ENCODE measurements around a stretch of chr6.

DNA sequence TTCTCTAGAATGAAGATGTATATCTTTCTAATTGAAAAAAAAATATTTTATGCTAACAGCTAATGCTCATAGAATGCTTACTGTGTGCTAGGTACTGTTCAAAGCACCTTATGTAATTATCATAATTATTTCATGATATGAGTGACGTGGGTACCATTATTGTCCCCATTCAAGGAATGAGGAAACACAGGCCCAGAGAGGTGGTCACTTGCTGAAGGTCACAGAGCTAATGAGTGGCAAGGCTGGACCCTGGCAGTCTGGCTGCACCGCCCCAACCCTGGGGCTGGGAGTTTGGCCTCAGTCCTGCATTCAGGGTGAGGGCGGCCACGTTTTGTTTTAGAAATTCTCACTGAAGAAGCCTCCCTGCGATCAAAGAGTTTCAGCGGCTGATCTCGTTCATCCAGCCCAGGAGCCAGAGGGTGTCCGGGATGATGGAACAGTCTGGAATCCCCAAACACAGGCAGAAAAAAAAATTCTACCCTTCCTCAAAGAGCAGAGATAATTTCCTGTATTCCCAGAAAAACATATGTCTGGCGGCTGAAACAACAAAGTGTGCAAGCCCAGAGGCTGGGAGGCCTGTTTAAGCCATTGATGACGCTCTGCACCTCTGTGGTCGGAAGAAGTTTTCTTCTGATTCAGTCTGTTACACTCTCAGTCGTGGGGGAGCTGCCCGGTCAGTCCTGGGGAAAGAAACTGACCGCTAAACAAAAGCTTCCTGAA lies 37.2 kb downstream of the TFEB start:
- RRBS = no CpG with 5 or more reads among the region's 14 CpGs

GRCh38 chr6:41710576-41711287 lies 24.7 kb downstream of the TFEB start:
- RRBS = no CpG with 5 or more reads among the region's 4 CpGs

GRCh38 chr6:41741632-41742267 lies 5.4 kb downstream of the PGC start:
- RRBS = no CpG with 5 or more reads among the region's 13 CpGs

DNA sequence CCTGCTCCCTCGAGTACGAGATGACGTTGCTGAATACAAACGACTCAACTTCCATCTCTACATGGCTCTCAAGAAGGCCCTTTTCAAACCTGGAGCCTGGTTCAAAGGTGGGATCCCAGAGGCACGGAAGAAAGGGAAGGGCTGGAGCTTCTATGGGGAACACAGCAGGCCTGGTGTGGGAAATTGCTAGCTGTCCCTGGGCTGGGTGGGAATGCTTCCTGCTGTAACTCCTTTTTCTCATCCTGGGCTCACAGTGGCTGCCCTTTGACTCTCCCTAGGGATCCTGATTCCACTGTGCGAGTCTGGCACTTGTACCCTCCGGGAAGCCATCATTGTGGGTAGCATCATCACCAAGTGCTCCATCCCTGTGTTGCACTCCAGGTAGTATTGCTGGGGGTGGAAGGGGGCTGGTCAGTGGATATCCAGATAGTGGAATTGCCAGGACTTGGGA lies 10.1 kb downstream of the CCND3 start:
- RRBS = no CpG with 5 or more reads among the region's 7 CpGs

- RRBS = no CpG with 5 or more reads among the region's 12 CpGs
Measured at GRCh38 chr6:42025311-42025919, 24.9 kb upstream of the TAF8 start.

GRCh38 chr6:42046552-42047279 lies 3.6 kb upstream of the TAF8 start:
- RRBS = no CpG with 5 or more reads among the region's 11 CpGs

GRCh38 chr6:42105995-42106377 lies 36.4 kb downstream of the C6orf132 start:
- RRBS = no CpG with 5 or more reads among the region's 6 CpGs

GRCh38 chr6:42251906-42252273 lies 34.2 kb upstream of the MRPS10 start:
- RRBS = no CpG with 5 or more reads among the region's 5 CpGs

- RRBS = no CpG with 5 or more reads among the region's 7 CpGs
Measured at GRCh38 chr6:42335543-42336139, 116.1 kb downstream of the TRERF1 start.

- RRBS = no CpG with 5 or more reads among the region's 10 CpGs
Measured at GRCh38 chr6:42440726-42441456, 10.8 kb downstream of the TRERF1 start.

DNA sequence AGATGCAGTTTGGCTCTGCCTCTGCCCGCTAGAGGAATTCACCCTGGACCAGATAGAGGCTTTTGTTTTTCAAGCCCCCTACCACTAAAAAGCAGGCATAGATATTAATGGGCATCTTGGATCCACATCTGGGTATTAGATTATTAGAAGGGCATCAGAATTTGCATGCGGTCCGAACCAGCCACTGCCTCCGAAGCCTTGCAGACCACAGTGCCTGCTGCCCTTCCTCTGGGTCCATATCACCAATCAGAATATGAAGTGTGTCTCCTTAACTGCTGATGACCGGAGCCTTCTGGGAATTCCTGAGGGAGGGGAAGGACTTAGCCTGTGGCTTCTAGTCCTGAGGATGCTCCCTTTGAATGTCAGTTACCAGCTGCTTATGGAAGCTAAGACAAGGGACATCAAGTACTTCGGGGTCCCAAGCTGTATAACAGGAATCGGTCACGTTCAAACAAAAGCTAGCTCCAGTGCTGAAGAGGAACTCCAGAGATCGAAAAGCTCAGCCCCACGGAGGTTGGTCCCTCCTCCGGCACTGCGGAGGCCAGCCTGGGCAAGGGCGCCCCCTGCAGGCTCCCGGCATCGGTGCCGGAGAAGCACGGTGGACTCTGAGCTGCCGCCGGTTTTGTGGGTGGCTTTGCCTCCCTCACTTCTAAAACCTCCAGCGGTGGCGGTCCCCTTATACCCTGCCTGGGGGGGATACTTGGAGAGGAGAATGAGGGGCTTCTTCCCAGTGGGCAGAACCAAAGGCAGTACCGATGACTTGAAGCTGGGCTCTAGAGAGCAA lies 16.4 kb upstream of the UBR2 start:
- RRBS = under 1% methylated on average over 4 of the region's 22 CpGs

DNA sequence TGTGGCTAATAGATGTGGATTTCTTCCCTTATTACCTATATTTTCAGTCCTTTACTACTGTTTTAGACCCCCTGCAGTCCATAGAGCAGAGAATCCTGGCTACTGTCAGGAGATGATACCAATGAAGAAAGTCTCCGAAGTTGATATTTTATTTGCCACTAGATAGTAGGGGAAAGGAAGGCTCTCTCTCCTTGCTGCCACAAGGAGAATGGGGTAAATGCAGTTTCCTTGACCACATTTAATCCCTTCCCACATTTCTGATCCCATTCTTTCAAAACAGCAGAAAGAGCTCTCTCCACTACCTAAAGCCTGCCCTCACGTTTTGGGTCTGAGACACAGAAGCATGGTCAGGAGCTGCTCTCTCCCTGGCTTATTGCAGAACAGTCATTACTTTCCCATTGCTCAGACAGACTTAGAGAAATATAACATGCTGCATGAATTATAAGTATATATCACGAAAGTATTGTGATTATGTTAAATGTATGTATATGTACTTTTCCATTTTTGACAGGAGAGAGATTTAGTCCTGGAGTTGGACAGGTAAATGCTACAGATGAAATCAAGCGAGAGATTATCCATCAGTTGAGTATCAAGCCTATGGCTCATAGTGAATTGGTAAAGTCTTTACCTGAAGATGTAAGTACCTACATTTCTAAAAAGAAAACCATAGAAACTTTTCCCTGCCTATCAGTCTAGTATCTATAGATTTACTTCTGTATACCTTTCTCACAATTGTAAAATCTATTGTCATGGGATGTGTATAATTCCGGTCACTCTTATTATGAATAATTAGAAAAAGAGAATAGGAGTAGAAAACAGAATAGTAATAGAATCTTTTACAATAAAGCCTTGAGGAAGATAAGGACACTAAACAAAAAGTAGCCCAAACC lies 77.2 kb downstream of the PRPH2 start:
- RRBS = no CpG with 5 or more reads among the region's 5 CpGs

DNA sequence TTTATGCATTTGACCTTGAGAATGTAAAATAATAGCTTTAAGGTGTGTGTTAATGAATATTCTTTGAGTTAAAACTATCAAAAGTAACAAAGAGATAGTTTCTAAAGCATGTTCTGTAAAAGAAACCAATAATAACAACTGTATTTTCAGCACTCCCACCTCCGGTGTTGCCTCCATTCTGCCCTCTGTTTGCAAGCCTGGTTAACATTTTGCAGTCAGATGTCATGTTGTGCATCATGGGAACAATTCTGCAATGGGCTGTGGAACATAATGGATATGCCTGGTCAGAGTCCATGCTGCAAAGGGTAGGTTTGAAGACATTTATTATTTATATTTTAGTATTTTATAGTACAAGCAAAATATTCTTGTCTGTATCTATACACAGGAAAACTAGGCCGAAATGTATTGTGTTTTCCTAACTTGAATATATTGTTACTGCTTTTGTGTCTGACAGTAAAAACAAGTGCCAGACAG lies 70.0 kb downstream of the PRPH2 start:
- RRBS = no CpG with 5 or more reads among the region's 2 CpGs

DNA sequence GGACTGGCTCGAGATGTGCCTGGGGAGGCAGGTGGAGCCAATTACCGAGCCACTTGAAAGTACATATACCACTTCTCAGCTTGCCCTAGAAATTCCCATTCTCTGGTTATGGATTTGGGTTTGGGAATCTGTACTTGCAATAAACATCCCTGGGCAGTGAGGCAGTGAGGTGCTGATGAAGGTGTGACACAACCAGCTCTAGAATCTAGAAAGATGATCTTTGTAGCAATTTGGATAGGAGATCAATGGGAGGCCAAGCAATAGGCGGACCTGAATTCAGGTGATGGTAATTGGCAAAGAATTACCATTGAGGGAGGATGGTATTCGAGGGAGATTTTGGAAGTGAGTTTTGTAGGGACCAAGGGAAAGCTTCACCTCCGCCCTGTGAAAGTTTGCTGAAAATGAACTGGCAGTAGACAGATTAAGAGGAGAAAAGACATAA lies 9.3 kb upstream of the BICRAL start:
- RRBS = no CpG with 5 or more reads among the region's 5 CpGs

- RRBS = under 1% methylated on average over 19 of the region's 68 CpGs
Measured at GRCh38 chr6:42783280-42784277, 1.7 kb downstream of the BICRAL start.

GRCh38 chr6:42787574-42788062 lies 5.8 kb downstream of the BICRAL start:
- RRBS = no CpG with 5 or more reads among the region's 4 CpGs

DNA sequence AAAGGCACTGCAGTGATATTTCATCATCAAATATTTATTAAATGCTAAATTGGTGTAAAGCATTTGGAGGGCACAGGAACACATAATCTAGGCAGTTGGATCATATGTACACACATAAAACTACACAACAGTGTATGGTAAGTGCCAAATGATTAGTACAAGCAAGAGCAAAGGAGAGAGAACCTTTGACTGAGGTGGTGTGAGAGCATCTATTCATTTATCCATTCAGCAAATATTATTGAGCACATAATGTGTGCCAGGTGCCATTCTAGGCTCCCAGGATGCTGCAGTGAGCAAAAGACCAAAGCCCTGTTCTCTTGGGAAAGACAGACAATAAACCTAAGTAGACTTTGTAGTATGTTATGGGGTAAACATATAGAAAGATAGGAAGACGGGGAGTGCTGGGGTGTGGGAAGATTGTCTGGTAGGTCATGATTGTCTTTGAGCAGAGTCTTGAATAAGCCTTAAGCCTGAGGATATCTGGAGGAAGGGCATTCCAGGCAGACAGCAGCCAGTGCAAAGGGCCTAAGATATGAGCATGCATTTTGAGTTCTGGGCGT lies 14.1 kb downstream of the BICRAL start:
- RRBS = no CpG with 5 or more reads among the region's 2 CpGs

GRCh38 chr6:42804723-42805135 lies 22.9 kb downstream of the BICRAL start:
- RRBS = no CpG with 5 or more reads among the region's 5 CpGs

DNA sequence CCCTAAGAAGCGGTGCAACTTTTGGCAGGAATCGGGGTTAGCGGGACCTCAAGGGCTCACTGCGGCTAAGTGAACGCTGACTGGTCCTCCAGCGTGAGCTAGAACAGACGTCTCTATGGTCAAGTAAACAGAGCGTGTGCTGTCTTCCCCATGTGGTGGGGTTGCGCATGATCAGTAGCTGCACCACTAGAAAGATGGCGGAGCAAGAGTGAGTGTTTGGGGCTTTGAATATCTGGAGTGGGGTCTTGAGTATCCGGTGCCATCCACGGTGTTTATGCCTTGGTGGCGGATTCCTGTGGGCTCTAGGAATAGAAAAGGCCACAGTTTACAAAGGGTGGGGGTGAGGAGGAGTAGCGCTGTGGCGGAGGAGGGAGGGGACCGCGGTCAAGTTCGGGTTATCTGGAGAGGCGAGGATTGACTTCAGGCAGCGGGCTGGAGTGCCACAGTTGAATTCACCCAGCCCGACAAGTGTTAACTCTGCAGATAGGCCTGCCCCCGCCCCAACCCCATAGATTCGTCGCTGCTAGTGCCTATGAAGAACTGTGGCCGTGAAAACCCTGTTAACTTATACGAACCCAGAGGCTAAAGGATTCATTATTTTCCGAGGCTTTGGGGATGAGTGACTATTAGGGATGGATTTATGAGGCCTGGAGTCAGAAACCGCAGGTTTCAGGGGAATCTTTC lies 470 bp downstream of the RPL7L1 start:
- RRBS = no CpG with 5 or more reads among the region's 28 CpGs